Measurements from ENCODE around the gene EMILIN2.

GRCh38 chr18:73240-73680, 23.8 kb upstream of the TUBB8B start:
- PRO-cap, 2 experiments = no peak in any of the 2 experiments

DNA sequence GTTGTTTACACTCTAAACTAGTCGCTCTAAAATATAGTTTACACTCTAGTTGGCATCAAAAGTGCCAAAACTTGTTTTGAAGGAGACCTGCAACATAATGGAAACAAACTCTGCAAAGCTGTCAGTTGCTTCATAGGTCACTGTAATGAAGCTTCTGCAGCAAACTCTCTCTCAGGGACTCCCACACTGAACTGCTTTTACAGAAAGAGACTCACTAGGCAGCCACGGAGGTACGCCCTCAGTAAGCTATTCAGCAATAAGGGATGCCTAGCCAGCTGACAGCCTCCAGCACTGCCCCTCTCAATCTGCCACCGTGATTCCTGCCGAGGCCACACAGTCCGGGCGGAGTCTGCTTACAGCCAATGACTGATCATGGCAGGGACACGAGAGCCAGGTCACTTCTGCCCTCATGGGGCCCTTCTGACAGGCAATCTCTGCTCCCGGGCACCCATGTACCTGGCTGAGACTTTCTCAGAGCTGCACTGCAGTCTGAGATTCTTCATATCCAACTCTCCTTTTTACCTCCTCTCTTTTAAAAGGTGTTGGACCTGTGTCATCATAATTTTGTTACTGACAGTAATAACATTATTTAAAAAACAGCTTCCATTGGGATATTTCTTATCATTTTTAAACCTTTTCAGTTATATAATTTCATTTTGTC, 51.0 kb downstream of the COLEC12 start:
- PRO-cap, 2 experiments = no peak in any of the 2 experiments

GRCh38 chr18:453852-454667, 46.4 kb downstream of the COLEC12 start:
- PRO-cap, 2 experiments = no peak in any of the 2 experiments

DNA sequence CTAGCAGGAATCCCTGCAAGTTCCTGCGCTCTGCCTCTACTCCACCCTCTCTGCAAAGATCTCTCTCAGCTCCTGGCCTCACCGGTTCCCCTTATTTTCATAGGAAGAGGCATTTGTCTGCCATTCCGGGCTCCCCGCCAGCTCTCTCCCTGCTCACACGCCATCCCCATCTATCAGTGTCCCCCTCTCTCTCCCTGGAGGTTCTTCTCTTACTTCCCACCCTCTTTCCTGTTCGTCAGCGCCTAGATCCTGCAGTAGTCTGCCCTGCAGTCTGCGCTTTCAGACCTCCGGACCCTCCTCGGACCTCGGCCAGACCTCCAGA, 13.7 kb upstream of the COLEC12 start:
- PRO-cap, 2 experiments = no peak in any of the 2 experiments

DNA sequence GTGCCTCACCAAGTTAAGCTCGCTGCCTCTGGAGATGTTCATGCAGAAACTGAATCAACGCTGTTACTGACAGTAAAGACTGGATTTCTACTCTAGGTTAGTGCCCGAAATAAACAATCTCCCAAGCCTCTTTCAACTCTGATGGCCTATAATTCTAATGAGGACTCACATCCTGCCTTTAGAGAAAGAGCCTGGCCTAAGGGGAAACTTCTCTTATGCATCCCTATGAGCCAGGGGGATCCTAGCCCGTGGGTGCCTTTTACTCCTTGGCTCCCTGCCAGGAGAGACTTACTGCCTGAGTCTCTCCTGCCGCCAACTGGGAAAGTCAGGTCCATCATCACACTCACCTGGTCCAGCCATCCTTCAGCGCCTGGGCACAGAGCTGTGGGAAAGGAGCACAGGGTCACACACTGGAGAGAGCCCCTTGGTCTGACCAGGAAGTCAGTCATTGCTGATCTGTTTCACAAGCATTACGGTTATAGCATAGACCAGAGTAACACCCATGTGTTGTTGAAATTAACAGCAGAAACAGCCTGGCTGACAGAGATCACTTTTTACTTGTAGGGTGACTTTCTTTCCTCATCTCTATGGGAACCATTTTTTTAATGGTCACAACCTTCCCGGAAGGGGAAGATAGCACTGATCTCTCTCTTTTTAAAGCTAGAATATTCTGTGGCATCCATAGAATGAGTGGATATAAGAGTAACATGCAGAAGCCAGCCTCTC, 24.0 kb downstream of the ENOSF1 start:
- PRO-cap, 2 experiments = no peak in any of the 2 experiments

DNA sequence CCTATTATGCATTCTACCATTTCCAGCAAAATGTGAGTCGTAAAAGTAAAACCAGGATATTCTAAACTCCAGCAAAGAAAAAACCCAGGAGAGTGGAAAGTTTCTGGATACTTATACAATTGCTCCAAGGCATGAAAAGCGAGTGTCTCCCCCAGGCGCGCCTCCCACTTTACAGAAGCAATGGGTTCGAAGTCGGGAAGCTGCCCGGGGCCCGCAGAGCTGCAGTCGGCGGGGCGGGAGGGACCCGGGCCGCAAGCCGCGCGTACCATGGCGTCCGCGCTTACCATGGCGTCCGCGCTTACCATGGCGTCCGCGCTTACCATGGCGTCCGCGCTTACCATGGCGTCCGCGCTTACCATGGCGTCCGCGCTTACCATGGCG, 346 bp downstream of the ENOSF1 start:
- PRO-cap, 2 experiments = no peak in any of the 2 experiments

- PRO-cap, 2 experiments = no peak in any of the 2 experiments
Observed at GRCh38 chr18:713044-713528, 656 bp upstream of the ENOSF1 start.

DNA sequence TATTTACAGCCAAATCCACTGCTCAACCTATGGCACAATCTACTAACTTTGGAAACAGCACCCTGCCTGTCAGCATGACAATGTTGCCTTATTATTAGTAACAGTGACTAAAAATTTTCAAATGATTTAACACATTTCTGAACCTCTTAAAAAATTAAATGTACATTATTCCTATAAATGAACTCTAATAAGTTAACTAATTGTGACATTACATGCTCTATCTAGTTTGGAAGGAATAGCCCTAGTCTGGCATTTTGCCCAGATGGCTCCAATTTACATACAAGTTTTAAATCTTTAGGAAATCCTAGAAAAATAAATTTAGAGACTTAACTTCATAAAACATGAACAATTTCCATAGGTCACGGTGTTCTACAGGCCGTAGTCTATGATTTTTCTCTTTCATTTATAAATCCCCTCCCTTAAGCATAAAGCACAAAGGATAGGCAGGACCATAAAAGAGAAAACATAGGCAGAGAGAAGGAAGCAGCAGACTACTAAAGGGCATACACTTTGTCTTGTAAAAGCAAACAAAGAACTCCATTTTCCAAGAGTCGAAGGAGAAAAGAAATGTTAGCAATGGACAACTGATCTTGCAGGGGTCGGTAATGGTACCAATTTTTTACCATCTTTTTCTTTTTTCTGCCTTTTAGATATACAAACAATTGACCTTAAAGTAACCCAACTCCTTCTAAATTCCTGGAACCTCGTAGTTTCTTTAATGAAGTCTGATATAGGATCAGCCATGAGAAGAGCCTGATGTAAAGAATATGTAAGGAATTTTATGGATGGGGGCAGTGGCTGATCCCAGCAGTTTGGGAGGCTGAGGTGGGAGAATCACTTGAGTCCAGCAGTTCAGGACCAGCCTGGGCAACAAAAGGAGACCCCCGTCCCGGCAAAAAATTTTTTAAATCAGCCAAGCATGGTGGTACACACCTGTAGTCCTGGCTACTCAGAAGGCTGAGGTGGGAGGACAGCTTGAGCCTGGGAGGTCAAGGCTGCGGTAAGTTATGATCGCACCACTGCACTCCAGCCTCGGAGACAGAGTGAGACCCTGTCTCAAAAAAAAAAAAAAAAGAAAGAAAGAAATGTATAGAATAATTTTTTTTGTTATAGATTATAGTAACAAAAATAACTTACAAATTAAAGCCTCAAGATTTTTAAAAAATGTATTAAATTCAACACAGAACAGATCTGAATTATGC, 33.3 kb downstream of the YES1 start:
- PRO-cap, 2 experiments = no peak in any of the 2 experiments

DNA sequence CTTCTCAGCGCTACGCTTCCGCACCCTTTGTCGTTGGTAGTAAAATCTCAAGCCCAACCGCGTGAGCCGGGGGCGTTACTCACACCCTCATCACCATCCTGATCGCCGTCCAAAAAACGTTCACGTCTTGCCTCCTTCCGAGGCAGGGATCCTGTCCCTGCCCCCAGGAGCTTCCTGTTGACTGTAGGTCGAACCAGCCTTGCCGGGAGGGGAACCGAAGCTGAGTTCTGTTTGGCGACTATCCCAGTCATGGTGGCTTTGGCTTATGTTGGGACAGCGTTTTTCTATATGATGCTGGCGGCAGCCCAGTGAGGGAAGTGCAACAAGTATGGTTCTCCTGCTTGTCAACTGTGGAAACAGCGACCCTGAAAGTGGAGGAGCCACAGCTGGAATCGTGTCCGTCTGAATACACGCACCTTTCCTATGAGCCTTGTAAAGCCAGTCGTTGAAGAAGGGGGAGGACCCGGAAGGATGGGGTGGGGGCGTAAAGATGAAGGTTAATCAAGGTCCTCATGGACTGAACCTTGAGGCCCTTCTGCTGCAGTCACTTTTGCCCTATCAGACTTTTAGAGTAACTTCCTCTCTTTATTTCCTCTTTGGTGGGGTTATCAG, 887 bp upstream of the YES1 start:
- PRO-cap, 2 experiments = peak in 2 of 2 experiments; most common plus-strand start position 223 of the sequence (in 1); most common minus-strand start position 29 of the sequence (in 1)

DNA sequence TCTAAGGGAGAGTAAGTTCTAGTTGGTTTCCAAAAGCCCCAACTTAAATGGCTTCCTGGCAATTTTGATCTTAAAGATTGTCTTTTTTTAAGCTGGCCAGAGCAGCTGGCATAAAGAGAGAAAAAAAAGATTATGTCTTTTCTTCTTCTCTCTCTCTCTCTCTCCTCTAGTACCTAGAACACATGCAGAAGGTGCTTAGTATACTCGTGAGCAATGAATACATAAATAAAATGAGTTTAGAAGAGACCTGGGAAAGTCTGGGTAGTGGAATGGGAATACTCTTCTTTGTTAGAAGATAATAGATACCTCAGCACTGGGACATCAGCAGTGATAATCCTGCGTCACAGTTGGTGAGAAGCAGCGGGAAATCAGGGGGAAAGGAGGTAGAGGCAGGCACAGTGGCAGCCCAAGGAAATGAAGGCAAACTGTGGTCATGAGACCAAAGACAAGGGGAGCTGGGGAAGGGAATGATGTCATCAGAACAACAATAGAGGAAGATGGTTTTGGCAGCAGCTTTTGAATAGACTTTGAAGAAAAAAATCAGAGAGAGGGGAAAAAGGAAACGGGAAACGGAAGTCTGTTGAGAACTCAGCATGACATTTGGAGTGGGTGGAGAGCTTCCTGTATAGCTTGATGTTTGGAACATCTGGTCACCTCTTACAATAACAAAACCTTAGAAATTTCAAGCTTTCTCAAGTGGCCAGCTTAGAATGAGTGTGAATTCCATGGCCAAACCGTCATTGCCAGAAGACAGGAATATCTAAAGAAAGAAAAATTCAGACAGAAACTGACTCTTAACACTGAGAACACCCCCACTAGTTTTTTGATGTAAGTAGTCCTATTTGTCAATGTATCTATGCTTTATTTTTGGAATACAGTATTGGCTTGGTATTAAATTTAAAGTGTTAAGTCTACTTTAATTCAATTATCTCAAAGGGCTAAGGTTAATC, 18.3 kb upstream of the YES1 start:
- PRO-cap, 2 experiments = no peak in any of the 2 experiments

DNA sequence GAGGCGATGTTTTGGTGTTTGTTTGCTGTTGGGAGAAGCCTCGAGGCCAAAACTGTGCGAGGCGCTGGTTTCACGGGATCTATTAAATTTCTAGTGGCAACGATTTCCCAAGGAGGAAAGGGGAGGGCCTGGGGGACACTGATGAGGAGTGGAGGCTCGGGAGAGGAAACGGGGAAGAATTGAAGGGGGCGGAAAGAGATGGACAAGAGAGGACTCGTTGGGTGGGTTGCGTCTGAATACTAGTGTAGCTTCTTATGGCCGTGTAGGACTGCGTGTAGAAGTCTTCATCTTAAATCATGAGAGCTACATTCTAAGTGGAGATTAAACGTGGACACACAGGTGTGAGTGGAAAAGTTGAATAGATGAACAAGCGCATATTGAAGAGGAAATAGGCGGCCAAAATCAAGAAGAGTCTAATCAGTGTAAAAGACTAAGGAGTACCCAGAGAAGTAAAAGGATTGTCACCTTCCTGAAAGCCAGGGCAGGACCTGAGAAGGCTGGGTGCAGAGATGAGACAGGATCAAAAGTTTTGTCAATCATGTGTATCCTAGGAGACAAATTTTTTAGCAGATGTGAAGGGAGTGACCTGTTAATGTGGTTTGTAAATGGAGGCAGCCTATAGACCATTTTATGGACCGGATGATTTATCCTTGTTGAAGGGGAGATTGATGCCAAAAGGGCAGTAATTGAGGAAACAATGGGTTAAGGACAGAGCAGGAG, 578 bp downstream of the NDC80 start:
- PRO-cap, 2 experiments = no peak in any of the 2 experiments

- PRO-cap, 2 experiments = no peak in any of the 2 experiments
Observed at GRCh38 chr18:2697758-2698113, 42.2 kb downstream of the SMCHD1 start.

DNA sequence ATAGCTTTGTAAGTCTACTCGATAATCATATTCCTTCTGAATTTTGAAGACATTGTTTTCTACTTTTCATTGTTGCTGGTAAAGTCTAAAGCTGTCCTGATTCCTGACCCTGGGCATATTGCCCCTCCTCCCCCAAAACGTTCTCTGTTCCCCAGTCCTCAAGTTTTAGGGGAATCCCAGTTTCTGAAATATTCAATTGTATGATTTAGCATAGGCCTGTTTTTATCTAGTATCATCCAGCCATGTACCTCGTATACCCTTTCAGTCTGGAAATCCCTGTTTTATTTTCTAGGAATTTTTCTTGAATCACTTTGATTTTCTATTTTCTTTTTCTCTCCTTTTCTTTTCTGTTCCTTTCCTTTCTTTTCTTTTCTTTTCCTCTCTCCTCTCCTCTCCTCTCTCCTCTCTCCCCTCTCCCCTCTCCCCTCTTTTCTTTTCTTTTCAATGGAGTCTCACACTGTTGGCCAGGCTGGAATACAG, 63.4 kb downstream of the SMCHD1 start:
- PRO-cap, 2 experiments = no peak in any of the 2 experiments

DNA sequence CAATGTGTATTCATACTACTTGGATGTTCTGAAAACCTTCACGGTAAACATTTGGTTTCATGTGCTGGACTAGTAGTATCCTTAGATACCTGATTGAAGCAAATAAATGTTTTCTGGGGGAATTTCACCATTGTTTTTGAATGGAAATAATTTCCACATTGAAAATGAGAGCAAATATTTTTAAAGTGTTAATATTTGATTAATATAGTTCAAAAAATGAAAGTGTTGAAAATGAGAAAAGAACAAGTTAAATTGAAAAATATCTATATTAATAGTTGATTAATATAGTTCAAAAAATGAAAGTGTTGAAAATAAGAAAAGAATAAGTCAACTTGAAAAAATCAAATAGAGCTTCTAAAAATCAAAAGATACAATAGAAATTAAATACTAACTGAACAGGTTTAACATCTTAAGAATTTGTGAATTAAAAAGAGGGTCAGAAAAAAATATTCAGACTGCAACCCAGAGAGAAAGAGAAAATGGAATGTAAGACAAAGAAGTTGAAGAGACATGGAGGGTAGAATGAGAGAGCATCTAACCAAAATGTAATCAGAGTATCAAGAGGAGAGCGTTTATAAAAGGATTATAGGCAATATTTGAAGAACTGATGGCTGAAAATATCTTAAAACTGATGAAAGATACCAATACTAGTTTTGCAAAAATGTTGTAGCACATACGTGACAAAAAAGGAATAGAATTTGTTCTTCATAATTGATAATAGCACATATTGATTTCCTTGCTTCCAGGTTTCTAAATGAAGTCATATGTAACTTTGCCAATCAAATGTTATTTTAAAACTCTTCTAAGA, 65.3 kb upstream of the EMILIN2 start:
- PRO-cap, 2 experiments = no peak in any of the 2 experiments

GRCh38 chr18:2846830-2847534, at the start of gene EMILIN2:
Gene EMILIN2 (plus strand): TSS chr18:2847006.
- PRO-cap, 2 experiments = peak in 2 of 2 experiments; most common plus-strand start chr18:2847009 (in 2); most common minus-strand start chr18:2846877 (in 1)

GRCh38 chr18:2955942-2956677, 56.8 kb downstream of the LPIN2 start:
- PRO-cap, 2 experiments = no peak in any of the 2 experiments

- PRO-cap, 2 experiments = no peak in any of the 2 experiments
Observed at GRCh38 chr18:2998712-2999429, 14.1 kb downstream of the LPIN2 start.

DNA sequence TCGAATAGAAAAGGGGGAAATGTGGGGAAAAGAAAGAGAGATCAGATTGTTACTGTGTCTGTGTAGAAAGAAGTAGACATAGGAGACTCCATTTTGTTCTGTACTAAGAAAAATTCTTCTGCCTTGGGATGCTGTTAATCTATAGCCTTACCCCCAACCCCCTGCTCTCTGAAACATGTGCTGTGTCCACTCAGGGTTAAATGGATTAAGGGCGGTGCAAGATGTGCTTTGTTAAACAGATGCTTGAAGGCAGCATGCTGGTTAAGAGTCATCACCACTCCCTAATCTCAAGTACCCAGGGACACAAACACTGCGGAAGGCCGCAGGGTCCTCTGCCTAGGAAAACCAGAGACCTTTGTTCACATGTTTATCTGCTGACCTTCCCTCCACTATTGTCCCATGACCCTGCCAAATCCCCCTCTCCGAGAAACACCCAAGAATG, 37.0 kb upstream of the LPIN2 start:
- PRO-cap, 2 experiments = no peak in any of the 2 experiments

DNA sequence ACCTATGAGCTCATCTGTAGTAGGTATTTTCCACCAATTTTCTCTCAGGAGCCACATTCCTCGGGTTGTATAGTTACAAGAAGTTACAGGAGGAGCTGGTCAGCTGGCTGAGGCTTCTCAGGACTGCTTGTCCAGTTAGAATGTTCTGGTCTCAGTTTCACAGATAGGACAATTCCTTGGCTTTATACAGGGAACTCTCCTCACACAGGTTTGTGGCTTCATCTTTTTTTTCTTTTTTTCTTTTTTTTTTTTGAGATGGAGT, 43.0 kb upstream of the LPIN2 start:
- PRO-cap, 2 experiments = no peak in any of the 2 experiments

- PRO-cap, 2 experiments = no peak in any of the 2 experiments
Observed at GRCh38 chr18:3060410-3061102, 47.6 kb upstream of the LPIN2 start.

Data from psoas muscle (tissue), 2 donors.